Thoracic aorta (tissue), 1 donor: ENCODE measurements around a stretch of chr17.

DNA sequence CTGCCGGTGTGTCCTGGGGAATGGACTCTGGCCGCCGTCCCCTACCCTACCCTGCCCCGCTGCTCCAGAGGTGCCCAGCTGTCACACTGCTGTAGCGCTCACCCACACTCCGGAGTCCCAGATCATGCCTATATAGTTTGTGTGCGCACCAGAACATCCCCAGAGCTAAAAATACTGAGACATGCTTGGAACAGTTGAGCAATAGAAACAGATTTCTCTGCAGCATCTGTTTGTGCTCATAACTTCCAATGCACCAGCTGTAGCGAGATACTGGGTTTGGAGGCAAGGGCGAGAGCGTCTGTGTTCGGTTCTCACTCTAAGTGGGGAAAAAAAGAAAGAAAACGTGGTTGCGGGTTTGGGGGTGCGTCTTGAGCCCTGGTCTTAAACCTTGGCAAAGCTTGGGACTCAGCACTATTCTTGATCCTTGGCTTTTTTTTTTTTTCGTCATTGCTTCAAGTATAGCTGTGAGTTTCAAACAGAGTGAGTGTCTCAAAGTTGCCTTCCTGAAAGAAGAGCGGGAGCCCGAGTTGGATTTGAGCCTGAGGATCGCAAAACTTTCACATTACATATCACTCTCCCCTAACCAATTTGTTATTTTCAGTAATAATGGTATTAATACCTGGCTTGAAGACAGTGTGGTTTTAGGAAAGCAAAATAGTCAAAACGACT lies 538 bp downstream of the KCNJ2 start:
- RAMPAGE, long total RNA = no peak

- RAMPAGE, long total RNA = no peak
Measured at GRCh38 chr17:70288789-70288988, 119.4 kb downstream of the KCNJ2 start.

DNA sequence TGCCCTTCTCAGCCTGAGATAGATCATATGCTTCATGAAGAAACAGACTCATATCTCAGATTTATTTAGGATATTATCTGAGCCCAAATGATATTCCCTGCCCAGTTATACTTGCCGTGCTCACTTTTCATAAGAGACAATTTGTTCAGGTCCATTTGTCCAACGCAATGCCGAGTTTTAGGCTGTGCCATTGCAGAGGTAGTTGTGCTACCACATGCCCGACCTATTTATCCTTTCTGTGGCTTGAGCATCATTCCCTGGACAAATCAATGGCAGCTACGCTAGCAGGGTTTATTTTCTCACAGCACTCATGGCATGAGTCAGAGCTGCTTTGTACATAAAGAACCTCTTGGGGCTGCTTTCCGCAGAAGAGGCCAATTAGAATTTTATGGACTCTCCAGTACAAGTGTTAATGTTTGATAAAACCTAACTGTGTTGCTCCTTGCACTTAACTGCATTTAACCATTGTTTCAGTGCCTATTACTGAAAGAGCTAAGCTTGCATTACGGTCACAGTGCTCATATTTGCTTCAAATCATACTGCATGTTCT lies 491.9 kb downstream of the KCNJ2 start:
- RAMPAGE, long total RNA = no peak

DNA sequence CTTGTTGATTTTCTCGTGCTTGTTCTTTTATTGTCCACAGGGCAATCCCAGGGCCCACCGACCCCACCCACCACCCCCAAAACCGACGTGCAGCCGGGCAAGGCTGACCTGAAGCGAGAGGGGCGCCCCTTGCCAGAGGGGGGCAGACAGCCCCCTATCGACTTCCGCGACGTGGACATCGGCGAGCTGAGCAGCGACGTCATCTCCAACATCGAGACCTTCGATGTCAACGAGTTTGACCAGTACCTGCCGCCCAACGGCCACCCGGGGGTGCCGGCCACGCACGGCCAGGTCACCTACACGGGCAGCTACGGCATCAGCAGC lies 2.6 kb downstream of the SOX9 start:
- RAMPAGE, long total RNA = no peak

- RAMPAGE, long total RNA = no peak
Measured at GRCh38 chr17:72183207-72183722, 62.4 kb downstream of the SOX9 start.

DNA sequence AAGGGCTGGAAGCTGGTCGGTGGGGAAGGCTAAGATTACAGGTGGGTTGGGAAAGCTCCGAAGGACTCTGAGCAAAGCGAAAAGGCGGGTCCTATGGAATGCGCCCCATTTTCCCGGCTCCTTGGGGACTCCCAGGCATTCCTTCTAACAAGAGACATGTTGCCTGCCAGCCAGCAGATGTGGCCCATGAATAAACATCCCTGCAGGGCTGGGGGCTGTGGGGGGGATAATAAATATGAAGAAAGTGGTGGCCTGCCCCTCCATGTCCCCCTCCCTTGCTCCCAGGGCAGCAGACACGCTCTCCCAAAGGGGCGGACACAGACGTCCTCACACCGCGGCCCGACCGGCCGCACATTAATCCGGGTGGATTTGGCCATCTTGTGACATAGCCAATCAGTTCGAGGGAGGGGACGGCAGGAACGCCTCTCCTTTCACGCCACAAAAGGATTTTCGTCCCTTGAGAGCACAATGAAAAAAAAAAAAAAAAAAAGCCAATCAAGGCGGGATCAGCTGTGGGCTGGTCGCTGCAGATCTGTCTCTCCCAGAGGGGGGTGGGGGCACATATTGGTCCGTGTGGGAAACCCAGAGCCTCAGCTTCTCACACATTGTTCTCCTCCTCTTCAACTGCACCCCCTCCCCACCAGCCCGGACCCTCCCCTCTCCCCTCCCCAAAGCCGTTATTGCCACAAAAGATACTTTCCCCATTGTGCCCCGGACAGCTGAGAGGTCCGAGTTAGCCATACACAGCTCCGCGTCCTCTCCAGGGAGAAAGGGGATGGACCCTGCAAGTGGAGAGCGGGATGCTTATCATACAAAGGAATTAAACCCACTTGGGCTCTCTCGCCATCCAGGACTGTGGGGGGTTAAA lies 98.7 kb downstream of the SOX9 start:
- RAMPAGE, long total RNA = no peak

DNA sequence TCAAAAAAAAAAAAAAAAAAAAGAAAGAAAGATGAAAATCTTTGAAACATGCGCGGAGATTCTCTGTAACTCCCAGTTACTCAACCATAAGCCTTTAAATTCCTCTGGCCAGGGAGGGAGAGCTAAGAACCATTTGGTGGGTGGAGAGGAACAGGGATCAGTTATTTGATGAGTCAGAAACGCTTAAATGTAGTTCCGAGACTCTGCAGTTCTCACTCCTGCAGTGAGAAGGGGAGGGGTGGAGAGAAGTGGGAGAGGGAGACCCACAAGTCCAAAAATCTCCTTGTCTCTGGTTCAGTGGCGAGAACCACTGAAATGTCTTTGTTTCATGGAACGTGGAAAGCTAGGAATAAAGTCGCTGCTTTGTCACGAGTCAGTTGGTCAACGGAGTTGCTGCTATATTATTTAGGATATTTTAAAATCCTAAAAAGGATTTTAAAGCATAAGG lies 266.7 kb downstream of the SOX9 start:
- RAMPAGE, long total RNA = no peak

GRCh38 chr17:72422718-72423600 lies 302.1 kb downstream of the SOX9 start:
- RAMPAGE, long total RNA = no peak

GRCh38 chr17:72488409-72488949 lies 367.7 kb downstream of the SOX9 start:
- RAMPAGE, long total RNA = no peak

GRCh38 chr17:72590684-72591177 lies 469.9 kb downstream of the SOX9 start:
- RAMPAGE, long total RNA = no peak

DNA sequence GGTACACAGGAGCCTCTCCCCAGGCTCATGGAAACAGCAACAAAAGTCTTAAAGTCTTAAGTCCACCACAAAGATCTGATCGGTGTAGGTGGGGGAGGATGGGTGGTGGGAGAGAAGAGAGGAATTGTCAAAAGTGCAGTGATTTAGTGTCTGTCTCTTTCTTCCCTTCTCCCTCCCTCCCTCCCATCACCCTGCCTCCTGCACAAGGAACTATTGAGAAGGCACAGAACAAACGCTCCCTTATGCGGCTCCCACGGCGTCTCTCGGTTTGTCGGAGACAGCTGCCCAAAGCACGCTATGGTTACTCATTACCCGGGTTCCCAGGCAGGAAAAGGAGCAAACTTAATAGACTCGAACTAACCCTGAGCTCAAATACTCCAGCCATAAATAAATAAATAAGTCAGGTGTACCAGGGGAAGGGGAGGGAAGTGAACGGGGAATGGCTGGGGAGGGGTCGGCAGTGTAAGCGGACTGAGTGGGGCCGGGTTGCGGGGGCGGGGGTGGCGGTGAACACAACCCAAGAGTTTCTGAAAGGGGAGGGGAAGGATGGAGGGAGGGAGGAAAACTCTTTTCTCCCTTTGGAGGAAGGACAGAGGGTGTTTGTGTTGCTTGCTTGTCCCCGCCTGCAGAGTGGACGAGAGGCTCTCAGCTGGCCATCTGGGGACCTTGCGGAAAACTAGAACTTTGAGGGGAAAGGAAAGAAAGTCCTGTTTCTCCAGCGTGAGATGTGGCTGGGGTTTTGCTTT lies 477.3 kb downstream of the SLC39A11 start:
- RAMPAGE, long total RNA = no peak

DNA sequence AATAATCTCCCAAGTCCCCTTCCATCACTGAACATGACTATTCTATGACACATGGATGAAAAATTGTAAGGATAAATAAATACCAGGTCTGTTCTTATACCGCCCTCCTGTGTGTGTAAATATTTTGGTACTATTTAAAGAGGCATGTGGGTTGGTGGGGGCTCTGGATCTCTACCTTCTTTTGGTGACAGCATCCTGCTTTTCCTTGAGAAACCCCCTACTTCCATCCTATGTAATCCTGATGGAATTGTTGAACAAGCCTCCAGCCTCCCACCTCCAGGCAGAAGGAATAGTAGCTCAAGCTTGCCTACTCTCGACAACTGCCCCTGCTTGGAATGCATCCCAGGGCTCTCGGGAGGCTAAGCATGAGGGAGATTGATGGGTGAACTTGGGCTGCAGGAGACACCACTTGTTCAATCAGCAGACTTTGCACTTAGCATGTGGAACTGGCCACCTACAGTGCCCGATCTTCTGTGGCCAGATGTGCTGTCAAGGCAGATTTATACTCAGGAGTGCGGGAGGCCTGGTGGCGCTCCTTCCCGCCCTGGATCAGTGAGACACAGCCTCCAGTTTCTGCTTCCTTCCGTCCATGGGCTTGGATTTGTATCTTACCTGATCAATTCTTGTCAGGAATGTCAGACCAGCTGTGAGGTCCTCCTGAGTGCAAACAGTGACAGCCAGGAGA lies 287.3 kb downstream of the SLC39A11 start:
- RAMPAGE, long total RNA = no peak

GRCh38 chr17:73203187-73203913 lies 10.5 kb downstream of the COG1 start:
- RAMPAGE, long total RNA = no peak

- RAMPAGE, long total RNA = no peak
Measured at GRCh38 chr17:73205107-73206449, 12.7 kb downstream of the COG1 start.

DNA sequence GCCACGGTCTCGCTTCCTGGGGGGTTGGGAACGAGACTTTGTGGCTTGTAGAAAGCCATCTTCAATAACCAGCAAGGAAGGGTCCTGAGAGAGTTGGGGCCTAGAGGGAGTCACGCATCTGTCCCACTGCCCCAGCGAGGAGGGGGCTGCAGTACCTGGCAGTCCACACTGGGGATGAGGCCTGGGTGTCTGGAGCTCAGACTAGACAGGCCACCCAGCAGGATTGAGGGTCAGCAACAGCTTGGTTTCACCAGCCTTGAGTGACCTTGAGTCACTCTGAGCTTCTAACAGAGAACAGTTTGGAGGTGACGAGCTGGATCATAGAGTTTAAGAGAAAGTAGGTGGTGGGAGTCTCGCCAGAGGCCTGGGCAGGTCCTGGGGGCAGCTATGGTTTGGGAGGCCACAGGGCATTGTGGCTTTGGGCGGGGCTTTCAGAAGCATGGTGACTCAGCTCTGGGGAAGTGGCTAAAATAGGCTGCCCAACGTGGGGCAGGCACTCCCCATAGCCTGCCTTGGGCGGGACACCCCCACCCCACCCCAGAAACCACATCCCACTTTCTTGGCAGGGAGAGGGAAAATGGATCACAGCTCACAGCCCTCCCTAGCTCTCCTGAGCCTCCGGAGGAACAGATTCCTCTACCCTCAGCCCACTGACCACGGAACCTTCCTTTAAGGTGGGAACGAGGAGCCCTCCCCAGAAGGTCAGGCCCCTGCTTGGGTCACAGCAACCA lies 20.5 kb downstream of the CDC42EP4 start:
- RAMPAGE, long total RNA = no peak

DNA sequence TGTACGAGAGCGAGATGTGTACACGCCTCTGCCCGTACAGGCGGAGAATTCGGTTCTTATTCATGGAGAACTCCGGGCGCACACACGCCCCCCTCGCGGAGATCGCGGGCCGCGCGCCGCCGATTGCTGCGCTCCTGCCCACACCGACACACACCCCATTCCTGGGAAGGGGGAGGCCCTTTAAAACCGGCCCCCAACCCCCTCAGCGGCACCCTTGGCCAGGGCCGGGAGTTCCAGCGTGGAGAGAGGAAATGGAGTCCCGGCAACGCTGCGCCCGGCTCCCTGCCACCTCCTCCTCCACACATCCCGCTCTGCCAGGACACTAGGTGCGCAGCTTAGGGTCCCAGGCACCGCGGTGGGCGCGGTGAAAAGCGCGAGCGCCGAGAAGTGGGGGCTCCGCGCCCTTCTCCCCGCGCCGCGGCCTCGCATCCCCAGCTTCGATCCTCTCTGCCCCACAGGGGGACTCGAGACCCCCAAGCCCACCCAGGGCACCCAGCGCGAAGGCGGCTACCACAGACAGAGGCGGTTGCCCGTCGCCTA lies 379 bp downstream of the CDC42EP4 start:
- RAMPAGE, long total RNA = no peak

GRCh38 chr17:73401801-73402345 lies 90.1 kb upstream of the CDC42EP4 start:
- RAMPAGE, long total RNA = no peak

GRCh38 chr17:73493244-73493700 lies 151.0 kb downstream of the SDK2 start:
- RAMPAGE, long total RNA = no peak

DNA sequence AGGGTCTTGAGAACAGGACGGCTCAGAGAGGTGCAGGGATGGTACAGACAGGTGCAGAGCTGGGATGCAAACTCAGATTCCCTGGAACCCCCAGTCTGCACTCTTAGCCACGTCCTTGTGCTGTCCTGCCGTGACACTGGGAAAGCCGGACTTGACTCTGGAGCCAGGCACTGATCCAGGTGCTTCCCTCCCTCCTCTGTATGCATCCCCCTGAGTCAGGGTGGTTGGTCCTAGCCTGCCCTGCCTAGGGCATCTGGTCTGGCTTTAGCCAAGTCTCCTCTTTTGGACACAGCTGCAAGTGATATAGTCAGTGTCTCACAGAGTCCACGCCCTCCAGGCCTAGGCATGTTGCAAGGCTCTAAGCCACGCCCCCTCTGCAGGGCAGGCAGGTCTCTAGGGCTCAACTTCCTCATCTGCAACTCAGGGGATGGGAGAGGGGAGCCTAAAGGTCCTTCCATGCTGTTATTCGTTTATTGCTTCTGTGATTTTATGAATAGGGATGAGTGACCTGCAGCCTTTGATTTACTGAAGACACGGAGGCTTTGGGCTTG lies 97.3 kb downstream of the SDK2 start:
- RAMPAGE, long total RNA = no peak

GRCh38 chr17:73705556-73706029 lies 61.3 kb upstream of the SDK2 start:
- RAMPAGE, long total RNA = no peak